ENCODE measurements around the genes OR4K1, NDRG2 and CHD8.

GRCh38 chr14:19930577-19931103 is at the start of gene OR4K1:
OR4K1 (plus strand) TSS chr14:19930917.
- PRO-cap = no peak

- PRO-cap = no peak
Observed at GRCh38 chr14:20313272-20314004, 7.7 kb upstream of the TTC5 start.

GRCh38 chr14:20327025-20327930 is 5.8 kb downstream of the CCNB1IP1 start:
- PRO-cap = no peak

- PRO-cap = bidirectional peak, plus-strand start at chr14:20441139, minus-strand start at chr14:20441067
Observed at GRCh38 chr14:20440851-20441386, 5.0 kb upstream of the KLHL33 start.

- PRO-cap = no peak
Observed at GRCh38 chr14:20452765-20453246, 1.8 kb downstream of the OSGEP start.

- PRO-cap = no peak
Observed at GRCh38 chr14:20479315-20479788, 10.1 kb downstream of the PNP start.

GRCh38 chr14:20610052-20610377 is 18.8 kb upstream of the RNASE12 start:
- PRO-cap = no peak

DNA sequence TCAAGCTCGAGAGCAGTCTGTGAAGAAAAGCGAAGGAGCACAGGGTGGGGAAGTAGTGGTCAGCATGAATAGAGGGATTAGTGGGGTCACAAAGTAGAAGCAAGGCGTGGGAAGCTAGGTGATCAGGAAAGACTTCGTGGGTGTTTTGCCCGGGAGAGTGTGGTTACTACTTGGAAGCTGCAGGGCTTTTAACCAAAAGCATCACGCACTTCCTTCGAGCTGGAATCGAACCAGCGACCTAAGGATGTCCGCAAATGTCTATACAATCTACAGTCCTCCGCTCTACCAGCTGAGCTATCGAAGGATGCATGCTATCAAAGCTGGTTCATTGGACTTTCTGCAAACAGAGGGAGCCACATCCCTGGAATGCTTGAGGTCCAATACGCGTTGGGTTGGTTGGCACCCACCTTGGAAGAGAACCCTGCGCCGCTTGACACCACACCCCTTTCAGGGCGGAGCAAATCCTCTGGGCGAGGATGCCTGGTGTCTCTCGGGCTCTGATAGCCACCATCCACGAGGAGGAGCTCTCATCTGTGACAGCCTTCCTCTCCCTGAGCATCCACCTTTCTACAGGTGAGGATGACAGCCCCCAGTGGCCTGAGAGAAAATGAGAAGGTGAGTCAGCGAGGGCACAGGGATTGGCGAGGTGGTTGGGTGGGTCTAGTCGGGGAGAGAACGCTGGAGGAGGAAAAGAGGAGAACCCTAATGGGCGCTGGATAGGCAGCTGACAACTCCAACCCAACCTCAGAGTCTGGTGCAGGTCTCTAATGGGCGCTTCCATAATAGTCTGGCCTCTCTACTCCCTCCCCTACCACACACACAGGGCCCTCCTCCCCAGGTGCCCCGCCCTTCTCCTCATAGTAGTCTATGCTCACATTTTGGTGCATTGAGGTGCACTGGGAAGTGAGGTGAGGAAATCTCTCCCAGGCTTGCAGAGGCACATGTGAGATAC is 16.0 kb upstream of the OR6S1 start:
- PRO-cap = no peak

DNA sequence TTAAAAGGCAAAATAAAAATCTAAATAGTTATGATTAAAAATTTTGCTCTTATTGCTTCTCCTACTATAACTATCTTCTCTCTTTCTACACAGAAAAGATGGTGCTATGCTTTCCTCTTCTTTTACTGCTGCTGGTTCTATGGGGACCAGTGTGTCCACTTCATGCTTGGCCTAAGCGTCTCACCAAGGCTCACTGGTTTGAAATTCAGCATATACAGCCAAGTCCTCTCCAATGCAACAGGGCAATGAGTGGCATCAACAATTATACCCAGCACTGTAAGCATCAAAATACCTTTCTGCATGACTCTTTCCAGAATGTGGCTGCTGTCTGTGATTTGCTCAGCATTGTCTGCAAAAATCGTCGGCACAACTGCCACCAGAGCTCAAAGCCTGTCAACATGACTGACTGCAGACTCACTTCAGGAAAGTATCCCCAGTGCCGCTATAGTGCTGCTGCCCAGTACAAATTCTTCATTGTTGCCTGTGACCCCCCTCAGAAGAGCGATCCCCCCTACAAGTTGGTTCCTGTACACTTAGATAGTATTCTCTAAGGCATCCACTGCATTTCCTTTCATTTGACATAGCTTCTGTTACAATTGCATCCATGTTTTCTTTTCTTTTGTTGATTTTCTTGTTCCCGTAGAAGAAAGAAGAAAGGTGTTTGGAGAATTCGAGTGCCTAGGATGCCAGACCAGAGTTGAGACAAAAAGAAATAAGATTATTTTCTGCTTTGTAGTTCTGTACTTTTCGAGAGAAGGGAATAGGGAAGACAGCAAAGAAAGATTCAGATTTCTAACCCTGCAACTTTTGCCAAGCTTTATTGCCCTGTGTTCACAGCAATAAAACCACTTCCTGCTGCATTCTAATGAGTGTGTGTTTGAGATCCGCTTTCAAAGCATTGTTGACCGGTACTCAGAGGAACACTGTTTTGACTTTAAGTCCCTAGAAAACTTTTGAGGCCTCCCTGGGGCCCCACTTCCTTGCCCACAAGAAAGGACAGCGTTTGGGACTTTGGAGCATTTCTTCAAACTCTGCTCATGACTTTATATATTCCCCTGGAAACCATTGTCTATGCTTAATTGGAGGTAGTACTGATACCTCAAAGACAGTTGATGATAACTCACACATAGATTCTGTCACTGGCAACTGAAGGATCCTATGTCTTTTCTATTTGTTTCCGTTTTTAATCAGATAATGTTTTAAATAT is 937 bp downstream of the RNASE6 start:
- PRO-cap = bidirectional peak, plus-strand start at position 898 of the sequence, minus-strand start at position 792 of the sequence

DNA sequence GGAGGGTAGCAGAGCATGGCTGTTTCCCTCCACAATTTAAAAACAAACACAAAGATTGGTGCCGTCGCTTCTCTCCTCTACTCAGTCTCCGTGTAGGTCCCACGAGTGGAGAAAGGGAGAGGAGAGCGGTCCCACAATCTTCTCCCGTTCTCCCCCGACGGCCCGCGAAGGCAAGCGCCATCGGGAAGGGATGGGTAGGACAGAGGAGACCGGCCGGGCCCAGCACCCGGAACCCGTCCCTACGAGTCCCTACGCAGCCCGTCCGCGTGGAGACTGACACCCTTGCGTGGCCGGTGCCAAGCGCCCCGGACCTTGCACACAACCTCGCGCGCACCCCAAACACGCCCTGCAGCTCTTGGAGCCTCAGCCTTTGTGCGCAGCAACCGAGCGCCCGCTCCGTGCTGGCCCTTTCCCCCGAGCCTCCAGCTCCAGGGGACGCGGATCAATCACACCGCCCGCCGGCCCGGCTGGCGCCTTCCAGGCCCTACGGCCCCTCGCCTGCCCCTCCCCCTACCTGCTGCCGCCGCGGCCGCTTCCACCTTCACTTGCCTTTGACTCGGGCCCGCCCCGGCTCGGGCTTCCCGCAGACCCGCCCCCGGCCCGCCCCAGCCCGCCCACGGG is at the start of gene NDRG2:
Gene NDRG2 (minus strand): TSS at position 547 of the 621 bp plus-strand sequence.
- PRO-cap = bidirectional peak, plus-strand start outside the sequence, minus-strand start at position 547 of the sequence

DNA sequence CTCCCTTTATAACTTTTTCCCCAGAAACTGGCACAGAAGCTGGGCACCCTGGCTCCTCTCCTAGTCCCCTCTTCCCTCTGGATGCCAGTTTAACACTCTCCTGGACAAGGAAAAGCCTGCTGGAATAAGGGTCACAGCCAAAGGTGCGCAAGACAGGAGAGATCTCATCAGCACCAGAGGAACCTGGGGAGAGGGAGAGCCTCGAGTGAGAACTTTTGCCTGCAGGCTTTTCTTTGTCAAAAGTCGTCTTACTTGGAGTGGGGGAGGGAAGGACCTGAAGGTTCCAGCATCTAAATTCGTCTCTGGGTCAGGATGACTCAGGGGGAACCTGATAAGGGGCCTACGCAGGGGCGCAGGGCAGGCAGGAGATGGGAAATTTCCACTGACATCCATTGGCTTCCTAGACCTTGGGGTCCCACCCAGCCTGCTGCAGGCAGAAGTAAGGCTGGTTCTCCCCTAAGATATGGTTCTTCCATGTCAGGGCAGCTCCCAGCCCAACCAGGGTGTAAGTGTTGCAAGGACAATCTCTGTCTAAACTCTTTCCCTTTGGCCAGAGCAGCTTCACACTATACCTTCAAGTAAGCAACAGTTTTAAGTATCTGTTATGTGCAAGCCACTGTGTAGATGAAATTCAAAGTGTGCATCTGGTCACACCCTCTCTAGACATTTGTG is 2.0 kb upstream of the NDRG2 start:
- PRO-cap = no peak

GRCh38 chr14:21068462-21068786 is 1.7 kb upstream of the ARHGEF40 start:
- PRO-cap = no peak

DNA sequence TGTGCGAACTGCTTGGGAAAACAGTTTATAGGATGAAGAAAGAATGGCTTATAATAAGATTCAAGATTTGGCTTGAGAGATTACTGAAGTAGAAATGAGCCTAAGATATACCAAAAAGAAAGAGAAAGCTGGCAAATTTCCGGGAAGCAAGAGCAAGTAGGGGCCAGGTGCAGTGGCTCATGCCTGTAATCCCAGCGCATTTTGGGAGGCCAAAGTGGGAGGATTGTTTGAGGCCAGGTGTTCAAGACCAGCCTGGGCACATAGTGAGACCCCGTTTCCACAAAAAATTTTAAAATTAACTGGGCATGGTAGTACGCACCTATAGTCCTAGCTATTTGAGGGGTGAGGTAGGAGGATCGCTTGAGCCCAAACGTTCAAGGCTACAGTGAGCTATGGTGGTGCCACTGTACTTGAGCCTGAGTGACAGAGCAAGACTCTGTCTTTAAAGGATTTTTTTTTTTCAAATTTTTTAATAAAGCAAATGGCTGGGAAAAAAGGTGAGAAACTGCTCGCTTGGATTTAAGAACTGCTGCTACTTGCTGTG is 12.4 kb downstream of the ZNF219 start:
- PRO-cap = no peak

DNA sequence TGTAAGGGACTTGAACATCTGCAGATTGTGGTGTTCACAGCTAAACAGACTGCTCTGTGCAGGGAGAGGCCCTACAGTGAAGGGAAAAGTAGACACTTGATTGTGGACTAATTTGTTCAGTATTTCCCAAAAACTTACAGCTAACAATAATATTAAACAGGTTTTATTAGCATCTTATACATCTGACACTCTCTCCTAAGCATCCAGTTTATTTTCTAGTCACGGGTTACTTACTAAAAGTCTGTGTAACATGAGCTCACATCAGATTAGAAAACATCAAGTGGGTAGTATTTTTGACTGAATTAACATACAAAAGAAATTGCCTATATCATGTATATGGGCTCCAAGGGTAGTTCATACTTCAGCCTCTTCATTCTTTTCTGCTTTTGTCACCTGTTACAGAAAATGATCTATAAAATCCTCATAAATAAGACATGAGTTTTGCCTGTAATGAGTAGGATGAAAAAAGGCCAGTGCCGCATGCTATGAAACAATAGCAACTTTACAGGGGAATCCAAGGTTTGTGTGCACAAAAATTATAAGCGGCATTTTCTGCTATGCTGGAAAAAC is 53.5 kb upstream of the OR5AU1 start:
- PRO-cap = no peak

- PRO-cap = no peak
Observed at GRCh38 chr14:21240899-21241428, 28.3 kb downstream of the HNRNPC start.

GRCh38 chr14:21243729-21244845 is 25.2 kb downstream of the HNRNPC start:
- PRO-cap = no peak

- PRO-cap = no peak
Observed at GRCh38 chr14:21402329-21402584, 18.4 kb upstream of the SUPT16H start.

GRCh38 chr14:21405130-21406066 is 21.6 kb upstream of the SUPT16H start:
- PRO-cap = no peak

DNA sequence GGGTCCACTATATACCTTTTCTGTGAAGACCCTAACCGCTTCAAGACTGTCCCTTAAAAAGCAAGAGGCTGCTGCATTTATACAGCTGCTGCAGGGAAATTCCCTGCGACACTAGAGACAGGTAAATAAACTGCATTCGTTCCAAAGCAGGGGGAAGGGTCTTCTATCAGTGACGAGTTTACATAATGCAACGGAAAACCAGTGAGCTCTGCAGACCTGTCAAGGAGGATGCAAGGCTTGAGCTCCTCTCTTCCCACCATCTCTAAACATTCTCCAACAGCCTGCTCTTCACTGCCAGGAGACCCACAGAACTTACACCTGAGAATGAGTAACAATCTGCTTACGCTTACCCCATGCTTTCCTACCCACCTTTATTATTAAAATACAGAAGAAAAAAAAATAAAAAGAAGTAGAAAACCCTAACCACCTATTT is 692 bp downstream of the CHD8 start:
- PRO-cap = no peak

DNA sequence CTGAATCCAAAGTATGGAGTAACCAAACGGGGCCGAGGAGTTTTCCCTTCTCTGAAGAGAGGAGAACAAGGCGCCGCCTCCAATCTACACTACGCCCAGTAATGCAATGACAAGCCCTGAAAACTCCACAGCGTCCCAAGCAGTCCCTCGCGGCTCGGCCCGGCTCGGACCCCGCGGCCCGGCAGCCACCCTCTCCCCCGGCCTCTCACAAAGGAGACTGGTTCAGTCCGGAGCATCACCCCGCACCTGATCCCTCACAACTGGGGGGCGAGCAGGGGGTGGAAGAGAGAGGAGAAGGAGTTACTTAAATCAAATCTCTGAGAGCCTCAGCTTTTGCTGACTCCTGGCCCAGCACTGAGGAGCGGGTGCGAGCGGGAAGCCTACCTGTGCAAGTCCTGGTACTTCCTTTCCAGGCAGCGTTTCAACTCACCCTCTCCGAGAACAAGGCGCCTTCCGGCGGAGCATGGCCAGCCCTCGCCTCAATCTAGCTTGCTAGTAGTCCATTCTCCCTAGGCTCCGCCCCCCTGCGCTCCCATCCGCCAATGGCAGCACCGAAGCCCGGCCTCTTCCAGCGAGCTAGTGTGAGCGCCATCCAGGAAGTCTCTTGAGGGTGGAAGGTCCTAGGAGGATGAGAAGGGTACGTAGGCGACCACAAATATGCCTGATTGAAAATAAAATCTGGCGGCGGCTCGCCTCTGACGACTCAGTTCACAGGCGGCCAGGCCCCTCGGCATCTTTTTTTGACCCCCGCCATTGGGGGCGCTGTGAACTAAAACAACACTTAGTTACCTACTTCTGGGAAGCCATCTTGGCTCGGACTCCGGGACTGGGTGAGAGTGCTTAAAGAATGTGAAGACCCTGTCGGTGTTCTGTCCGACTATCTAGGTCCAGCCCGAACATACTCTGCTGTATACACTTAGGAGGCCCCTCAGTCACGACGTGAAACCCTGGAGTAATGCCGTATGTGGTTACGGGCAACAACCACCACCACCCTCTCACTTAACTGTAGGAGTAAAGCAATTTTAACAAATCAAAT is at the start of gene CHD8:
Gene CHD8 (minus strand): TSS at position 476 of the 1,036 bp plus-strand sequence.
- PRO-cap = bidirectional peak, plus-strand start at position 806 of the sequence, minus-strand start at position 395 of the sequence